A375 (cell line): ENCODE measurements around a stretch of chr4.

DNA sequence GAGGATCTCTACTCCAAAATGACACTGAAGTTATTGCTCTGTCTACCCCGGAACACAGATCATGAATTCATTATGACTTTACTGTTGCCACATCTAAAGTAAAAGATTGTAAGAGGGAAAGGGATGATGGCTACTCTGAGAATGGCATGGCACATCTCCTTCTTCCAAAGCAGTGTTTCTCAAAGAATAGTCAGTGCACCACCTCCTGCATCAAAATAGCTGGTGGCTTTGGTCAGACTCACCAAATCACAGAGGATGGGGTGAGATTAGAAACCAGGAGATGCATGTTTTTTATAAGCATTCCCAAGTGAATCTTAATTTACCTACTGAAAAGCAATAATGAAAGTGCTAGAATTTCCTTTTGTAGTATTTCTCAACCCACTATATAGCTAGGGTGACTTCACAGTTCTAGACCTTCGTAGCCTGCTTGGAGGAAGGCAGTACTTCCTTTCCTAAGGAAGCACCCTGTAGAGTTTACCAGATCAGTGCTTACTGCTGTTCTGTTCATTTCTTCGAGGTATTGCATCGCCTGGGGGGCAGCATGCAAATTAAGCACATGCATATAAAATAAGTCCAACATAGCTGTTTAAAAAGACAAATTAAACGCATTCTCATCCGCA lies 340.8 kb upstream of the KLF3 start:
- RAMPAGE, long total RNA = no peak

GRCh38 chr4:38490037-38490766 lies 173.8 kb upstream of the KLF3 start:
- RAMPAGE, long total RNA = no peak

DNA sequence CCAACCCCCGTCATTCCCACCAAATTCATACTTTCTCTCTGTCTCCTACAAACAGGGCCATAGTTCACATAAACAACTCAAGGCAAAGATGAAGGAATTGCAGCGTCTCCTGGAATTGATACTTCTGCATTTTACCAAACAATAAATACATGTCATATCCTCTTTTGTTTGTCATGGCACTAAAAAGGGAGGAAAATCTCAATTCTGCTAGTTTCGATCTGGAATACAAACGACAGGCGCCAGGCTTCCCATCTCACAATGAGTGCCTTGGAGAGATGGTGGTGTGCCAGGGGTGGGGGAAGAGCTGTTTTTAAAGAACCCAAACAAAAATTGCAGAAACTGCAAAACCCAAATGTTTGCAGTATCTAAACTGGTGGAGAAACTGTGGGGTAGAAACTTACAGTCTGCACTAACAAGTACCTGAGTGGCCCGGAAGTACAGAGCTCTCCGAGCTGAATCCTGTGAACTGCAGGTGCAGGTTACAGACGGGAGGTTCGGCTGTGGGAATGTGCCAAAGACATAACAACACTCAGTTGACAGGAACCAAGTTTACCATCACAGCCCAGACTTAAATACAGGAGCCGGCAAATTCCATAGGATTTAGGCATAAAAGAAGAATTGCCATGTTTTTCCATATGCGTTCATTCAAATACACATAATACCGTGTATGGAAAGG lies 53.0 kb upstream of the KLF3 start:
- RAMPAGE, long total RNA = no peak

GRCh38 chr4:38625474-38625937 lies 38.5 kb upstream of the KLF3 start:
- RAMPAGE, long total RNA = no peak

DNA sequence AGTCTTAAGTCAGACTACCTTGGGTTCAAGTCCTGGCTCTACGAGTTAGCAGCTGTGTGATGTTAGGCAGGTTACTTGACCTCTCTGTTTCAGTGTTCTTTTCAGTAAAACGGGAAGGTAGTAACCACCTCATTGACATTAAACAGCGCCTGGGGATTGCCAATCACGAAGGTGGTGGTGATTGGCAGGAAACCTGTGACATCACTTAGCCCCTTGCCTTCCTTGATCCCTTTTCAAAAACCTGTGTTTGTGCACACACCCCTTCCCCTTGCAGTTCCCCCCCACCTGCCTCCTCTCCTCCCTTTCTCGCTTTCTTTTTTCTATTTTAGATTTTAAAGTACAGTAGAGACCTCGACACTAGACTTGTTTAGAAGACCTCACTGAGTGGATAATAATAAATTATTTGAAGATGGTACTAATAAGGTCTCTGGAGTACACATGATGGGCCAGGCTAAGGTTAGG lies 7.7 kb downstream of the KLF3 start:
- RAMPAGE, long total RNA = no peak

GRCh38 chr4:38678628-38679329 lies 14.8 kb downstream of the KLF3 start:
- RAMPAGE, long total RNA = no peak

GRCh38 chr4:38689048-38690036 lies 25.3 kb downstream of the KLF3 start:
- RAMPAGE, long total RNA = no peak

GRCh38 chr4:38691062-38692042 lies 27.4 kb downstream of the KLF3 start:
- RAMPAGE, long total RNA = no peak

- RAMPAGE, long total RNA = no peak
Observed at GRCh38 chr4:38695289-38696218, 31.6 kb downstream of the KLF3 start.

GRCh38 chr4:38792694-38793083 lies 9.9 kb upstream of the TLR10 start:
- RAMPAGE, long total RNA = no peak

- RAMPAGE, long total RNA = no peak
Observed at GRCh38 chr4:38857392-38858458, 1.1 kb upstream of the TLR6 start.

DNA sequence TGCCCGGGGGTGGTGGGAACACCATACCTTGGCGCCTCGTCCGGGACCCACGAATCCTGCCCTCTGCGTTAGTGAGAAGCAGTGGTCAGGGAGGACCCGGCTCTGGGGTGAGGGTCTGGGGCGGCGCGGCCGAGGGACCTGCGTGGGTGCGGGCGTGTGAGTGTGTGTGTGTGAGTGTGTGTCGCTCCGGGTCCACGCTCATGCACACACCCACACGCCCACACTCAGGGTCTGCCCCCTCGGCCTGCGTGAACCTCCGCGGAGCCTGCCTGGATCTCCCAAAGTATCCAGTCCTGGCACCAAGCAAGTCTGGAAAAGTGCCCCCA lies 256 bp downstream of the FAM114A1 start:
- RAMPAGE, long total RNA = no peak

- RAMPAGE, long total RNA = no peak
Observed at GRCh38 chr4:38967043-38967817, 65.0 kb downstream of the TMEM156 start.

GRCh38 chr4:39037408-39038023 lies 5.3 kb upstream of the TMEM156 start:
- RAMPAGE, long total RNA = no peak

DNA sequence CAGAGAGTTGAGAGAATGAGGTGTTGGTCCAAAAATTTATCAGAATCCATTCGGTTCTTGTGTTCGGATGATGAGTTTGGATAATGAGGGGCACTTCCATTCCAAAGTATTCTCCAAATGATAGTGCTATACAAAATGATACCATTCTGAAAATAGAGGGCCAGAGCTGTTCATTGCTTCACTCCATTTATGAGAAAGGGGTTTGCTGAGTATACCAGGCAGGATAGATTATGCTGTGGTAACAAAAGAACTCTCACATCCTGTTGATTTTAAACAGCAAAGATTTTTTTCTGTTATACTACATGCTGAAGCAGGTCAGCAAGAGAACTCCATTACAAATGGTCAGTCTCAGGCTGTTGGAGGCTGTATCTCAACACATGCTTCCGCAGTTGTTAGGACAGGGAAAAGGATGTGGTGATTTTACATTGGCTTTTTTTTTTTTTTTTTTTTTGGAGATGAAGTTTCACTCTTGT lies 13.8 kb upstream of the KLHL5 start:
- RAMPAGE, long total RNA = no peak

- RAMPAGE, long total RNA = no peak
Observed at GRCh38 chr4:39096479-39097111, 34.6 kb downstream of the KLHL5 start.

DNA sequence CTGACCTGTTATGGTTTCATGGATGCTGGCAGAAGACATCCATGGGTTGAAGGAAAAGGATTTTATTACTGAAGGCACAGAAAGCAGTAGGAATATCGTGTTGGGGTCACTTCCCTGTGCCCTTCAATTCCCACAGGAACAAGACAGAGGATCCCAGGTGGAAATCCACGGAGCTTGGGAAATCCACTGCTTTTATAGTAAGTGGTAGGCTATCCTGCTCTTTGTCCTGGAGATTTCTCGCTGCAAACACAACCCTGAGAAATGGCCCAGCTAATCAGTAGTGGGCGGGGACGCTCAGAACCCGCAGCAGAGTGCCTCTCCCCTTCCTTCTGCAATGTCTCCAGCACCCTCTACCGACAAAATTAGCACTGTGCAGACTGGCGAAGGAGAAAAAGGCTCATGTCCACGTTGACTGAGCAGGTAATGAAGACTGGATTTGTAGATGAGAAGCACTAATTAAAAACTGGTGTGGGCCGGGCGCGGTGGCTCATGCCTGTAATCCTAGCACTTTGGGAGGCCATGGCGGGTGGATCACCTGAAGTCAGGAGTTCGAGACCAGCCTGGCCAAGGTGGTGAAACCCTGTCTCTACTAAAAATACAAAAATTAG lies 47.1 kb upstream of the WDR19 start:
- RAMPAGE, long total RNA = no peak

DNA sequence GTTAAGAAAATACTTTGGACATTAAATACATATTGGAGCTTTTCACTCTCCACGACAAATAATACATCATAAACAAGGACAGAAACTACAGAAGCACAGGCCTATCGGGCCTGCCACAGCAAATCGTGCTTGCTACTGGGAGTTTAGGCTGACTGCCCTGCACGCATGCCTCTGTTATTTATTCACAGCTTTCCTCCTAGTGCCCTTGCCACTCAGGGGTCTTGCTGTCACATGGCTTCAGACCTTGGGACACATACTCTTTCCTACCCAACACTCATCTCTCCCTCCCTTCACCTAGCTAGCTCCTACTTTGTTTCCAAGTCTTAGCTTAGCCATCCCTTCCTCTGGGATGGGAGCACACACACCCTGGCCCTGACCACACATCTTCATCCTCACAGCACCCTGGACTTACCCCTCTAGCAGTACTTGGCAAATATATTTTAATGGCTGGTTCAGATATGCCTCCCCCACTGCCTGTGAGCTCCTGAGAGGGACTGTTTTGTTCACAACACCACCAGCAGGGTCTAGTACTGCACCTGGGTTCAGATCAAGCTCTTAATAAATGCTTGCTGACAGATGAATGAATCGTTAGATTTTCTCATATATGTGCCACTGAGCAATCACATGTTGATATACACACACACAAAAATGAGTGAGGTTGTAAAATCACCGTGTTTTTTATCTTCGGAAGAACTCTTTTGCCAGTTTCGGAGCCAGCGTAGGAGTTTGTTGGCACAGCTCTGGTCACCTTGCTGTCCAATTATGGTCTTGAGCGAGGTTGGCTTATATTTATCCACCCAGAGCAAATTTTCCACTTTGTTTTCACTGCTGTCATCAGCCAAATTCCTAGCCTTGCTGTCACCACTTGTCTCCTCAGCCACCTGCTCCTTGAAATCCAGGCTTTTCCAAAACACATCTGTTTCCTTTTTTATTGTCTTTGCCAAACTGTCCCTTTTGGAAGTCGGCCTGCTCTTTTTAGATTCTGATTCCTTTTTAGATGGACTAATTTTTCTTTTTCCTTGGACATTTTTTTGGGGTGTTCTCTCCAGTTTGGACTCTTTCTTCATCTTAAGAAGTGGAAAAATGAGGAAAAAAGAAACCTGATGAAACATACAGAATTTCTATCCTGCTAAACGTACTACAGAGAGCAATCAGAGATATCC lies 57.8 kb downstream of the RFC1 start:
- RAMPAGE, long total RNA = no peak

GRCh38 chr4:39446266-39446582 lies 12.5 kb downstream of the RPL9 start:
- RAMPAGE, long total RNA = no peak

- RAMPAGE, long total RNA = no peak
Observed at GRCh38 chr4:39568916-39569409, 41.7 kb upstream of the UGDH start.